Breast epithelium (tissue), 2 donors: ENCODE data around the genes CALU and AHCYL2.

- PRO-cap, result no peak
- RAMPAGE, long total RNA, 2 experiments, result no peak in any of the 2 experiments
These were observed 23.9 kb downstream of the LEP start for GRCh38 chr7:128264994-128265342.

- PRO-cap, result no peak
- RAMPAGE, long total RNA, 2 experiments, result no peak in any of the 2 experiments
These were observed 20.3 kb downstream of the RBM28 start for GRCh38 chr7:128323393-128323836.

GRCh38 chr7:128339500-128340193 lies 4.1 kb downstream of the RBM28 start:
- PRO-cap, result no peak
- RAMPAGE, long total RNA, 2 experiments, result no peak in any of the 2 experiments

DNA sequence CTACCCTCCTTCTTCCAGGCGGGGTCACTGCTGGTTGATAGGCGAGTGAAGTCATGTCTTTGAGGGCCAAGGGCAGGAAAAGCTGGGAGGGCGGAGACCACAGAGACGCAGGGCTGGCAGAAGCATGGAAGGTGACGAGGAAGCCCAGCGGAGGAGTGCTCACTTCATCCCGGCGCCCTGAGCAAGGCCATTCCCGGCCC lies 28.3 kb downstream of the IMPDH1 start:
- PRO-cap, result no peak
- RAMPAGE, long total RNA, 2 experiments, result no peak in any of the 2 experiments

GRCh38 chr7:128437676-128438108 lies 18.0 kb upstream of the HILPDA start:
- PRO-cap, result no peak
- RAMPAGE, long total RNA, 2 experiments, result no peak in any of the 2 experiments

DNA sequence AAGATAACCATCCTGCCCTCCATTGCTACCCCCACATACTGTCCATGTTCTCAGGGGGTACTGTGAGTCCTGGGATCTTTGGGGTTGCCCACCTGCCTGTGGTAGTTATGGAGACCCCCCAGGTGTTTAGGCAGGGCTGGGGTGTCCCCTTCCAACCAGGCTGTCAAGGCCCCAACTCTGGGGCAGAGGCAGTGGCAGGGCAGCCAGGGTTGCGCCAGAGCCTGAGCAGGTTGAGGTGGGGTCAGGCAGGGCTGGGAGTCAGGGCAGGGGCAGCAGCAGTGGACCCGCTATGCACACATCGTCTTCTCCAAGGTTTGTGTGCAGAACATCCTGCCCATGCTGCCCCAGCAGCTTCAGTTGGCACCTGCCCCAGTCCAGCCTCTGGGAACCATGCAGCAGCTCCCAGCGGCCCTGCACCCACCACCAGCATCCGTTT lies 16.2 kb upstream of the GARIN1A start:
- PRO-cap, result no peak
- RAMPAGE, long total RNA, 2 experiments, result no peak in any of the 2 experiments

DNA sequence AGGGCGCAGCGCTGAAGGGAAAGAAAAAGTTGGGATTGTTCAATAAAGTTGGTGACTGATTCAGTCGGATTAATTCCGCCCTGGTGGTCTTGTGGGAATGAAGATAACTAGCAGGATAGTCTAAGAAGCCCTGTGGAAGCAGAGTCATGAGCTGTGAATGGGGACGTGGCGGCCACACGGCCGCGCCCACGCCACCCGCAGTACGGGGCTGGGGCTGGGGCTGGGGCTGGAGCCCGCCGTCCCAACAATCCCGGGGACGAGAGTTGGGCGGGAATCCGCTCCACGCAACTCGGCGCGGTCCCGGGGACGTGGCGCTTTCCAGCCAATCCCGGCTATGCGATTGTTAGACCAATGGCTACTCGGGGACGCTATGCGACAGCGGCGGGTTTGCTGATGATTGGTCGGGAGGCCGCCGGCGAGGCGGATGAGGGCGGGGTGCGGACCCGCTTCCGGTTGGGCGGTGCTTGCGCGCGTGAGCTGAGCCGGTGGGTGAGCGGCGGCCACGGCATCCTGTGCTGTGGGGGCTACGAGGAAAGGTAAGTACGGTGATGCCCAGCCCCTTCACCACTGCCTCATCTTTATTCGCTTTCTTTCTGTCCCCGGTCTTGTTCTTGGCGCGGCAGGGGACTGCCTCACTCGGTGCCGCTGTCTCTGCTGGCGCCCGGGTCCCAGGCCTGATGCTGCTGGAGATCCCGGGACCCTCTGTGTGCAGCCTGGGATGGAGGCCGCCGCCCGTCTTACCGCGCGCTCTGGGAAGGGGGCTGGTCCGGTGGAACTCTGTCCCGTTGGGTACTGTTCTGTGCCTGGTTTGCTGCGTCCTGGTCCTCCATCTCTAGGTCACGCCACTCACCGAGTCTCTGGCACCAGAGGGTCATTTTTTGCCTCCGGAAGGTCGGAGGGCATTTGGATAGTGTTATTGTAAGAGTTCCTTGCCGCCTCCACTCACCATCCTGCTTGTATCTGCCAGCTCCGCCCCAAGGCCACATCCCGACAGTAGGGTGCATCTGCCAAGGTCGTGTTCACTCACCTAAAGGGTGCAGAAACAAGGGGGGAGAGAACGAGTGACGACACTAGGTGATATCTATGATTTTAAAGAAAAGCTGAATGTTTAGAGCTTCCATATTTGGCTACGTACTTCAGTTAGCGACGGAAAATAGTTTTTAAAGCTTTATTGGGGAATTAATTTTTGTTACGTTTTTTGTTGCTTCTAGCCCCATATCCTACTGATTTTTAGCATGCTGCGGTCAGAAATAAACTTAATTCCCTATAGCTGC lies at the start of gene CALU:
TSS of gene CALU (plus strand) at position 463 of the 1,274 bp plus-strand sequence.
- PRO-cap, result bidirectional peak, plus-strand start at position 463 of the sequence, minus-strand start at position 202 of the sequence
- RAMPAGE, long total RNA, 2 experiments, result start-site peak on the plus strand in 2 of 2 experiments, centred at positions 480 to 488 of the sequence, 920 to 3,898 reads per replicate

DNA sequence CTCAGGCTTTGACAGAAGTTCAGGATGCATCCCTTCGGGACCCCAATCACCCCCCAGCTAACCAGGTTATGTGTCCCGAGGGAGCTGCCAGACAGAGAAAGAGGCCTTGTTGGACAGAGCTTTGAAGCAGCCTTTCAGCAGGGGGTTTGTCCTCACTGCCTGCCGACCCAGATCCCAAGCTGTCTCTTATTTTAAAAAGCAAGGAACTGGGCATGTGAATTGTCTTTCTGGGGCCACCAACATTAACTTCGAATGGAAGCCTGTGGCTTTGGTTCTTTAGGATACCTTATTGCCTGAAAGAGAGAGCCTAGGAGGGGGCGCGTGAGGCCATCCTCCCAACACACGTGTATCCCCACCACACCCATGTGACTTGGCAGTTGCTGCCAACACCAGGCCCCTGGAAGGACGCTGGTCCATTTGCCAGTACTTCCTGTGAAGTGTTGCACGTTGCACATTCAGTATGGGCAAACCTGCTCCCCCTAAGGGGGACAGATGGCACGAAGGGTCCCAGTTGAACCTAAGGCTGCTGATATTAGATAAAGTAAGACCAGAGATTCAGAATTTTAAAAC lies 905 bp downstream of the CCDC136 start:
- PRO-cap, result no peak
- RAMPAGE, long total RNA, 2 experiments, result no peak in any of the 2 experiments

DNA sequence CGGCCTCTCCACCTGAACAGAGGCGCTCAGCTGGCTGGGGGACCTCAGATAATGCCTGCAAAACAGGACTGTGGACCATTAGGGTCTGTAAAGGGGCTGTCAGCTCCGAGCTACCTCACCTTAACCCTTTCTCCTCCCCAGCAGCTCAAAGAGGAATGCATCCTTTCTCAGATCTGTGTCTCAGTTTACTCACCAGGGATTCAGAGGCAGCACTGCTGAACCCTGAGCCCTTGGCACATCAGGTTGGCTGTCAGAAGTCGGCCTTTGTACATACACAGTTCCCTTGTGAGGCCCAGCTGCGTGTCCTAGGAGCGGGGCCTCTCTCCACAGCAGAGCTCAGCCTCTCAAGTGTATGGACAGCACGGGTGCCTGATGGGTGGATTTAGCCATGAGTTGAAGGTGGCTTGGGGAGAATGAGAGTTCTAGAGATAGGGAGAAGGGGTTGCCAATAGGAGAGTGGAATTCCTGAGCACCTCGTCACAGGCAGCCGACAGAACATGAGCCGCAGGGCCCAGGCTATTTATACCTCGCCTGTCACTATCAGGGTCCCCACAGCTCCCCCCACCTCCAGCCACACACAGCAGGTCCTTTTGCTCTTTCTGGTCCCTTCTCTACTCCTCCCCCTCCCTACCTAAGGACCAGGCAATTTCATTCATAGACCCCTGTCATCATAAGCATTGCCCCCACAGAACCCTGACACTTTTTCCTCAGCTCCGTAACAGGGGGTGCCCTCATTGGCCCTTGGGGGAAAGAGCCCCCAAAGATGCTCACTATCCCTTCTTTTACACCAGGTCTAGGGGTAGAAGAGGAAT lies 2.1 kb upstream of the FLNC start:
- PRO-cap, result no peak
- RAMPAGE, long total RNA, 2 experiments, result no peak in any of the 2 experiments

DNA sequence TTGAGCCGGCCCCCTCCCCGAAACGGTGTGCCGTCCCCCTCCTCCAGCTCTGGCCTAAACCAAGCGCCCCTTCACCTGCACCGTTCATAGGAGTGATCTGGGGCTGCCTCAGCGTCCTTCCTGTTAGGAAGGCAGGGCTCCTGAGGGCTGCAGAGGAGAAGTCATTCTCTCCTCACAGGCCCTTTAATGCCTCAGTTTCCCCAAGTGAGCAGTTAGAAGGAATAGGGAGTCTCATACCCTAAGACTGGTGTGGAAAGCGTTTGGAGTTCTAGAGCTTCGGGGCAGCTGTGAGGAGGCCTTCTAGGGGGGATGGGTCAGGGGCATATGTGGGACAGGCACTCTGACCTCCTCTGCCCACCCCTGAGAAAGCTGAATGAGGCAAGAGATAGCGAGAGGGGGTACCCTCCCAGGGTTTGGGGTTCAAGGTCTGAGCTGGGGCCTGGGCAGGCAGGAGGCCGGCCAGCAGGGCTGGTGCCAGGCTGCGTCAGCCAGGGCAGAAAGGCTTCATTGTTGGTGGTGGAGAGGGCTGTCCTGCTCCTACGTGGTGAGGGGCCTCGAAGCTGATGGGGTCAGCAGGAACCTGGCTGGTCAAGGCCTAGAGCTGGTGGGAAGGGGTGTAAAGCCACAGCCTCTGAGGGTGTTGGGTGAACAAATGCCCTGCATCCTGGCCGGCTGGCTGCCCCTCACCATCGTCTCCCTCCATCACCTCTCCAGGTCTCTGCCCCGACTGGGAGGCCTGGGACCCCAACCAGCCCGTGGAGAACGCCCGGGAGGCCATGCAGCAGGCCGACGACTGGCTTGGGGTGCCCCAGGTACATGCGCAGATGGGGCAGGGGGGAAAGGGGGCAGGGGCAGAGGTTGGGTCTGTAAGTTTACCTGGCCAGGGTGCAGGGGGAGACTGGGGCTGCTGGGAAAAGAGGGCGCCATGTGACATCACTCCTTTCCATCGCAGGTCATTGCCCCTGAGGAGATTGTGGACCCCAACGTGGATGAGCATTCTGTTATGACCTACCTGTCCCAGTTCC lies 6.6 kb downstream of the FLNC start:
- PRO-cap, result no peak
- RAMPAGE, long total RNA, 2 experiments, result no peak in any of the 2 experiments

- PRO-cap, result no peak
- RAMPAGE, long total RNA, 2 experiments, result no peak in any of the 2 experiments
These were observed 11.7 kb downstream of the FLNC start for GRCh38 chr7:128841788-128842493.

DNA sequence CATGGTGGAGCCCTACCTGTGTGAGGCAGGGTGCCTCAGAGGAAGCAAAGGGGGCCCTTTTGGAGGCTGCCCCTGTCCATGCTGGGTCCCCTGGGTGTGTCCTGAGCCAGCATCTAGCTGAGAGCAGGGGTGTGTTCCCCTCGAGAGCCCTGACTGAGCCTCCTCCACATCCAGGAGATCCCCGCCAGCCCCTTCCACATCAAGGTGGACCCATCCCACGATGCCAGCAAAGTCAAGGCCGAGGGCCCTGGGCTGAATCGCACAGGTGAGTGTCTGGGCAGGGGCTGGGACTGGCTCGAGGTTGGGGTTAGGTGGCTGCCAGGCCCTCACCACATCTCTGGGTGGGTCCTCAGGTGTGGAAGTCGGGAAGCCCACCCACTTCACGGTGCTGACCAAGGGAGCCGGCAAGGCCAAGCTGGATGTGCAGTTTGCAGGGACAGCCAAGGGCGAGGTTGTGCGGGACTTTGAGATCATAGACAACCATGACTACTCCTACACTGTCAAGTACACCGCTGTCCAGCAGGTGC lies 12.9 kb downstream of the FLNC start:
- PRO-cap, result no peak
- RAMPAGE, long total RNA, 2 experiments, result no peak in any of the 2 experiments

DNA sequence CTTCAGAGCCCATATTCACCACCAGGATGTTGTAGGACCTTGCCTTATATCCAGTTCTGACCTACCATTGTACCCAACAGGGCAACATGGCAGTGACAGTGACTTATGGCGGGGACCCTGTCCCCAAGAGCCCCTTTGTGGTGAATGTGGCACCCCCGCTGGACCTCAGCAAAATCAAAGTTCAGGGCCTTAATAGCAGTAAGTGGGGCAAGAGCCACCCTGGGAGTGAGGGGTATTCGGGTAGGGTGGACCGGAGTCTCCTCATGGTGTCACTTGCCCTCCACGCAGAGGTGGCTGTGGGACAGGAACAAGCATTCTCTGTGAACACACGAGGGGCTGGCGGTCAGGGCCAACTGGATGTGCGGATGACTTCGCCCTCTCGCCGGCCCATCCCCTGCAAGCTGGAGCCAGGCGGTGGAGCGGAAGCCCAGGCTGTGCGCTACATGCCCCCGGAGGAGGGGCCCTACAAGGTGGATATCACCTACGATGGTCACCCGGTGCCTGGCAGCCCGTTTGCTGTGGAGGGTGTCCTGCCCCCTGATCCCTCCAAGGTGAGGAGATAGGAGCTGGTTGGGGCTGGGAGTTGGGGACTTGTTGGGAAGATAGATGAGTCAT lies 13.6 kb downstream of the FLNC start:
- PRO-cap, result no peak
- RAMPAGE, long total RNA, 2 experiments, result no peak in any of the 2 experiments

DNA sequence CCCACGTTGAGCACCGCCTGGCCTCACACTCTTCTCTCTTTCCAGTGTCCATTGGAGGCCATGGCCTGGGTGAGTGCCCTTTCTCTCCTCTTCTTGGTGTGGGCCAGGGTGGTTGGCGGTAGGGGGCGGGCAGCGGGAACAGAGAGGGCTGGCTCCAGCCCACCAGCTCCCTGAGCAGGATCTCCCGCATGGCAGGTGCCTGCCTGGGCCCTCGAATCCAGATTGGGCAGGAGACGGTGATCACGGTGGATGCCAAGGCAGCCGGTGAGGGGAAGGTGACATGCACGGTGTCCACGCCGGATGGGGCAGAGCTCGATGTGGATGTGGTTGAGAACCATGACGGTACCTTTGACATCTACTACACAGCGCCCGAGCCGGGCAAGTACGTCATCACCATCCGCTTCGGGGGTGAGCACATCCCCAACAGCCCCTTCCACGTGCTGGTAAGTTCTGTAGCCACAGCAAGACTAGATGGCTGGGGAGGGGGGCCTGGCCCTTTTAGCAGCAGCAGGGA lies 13.5 kb upstream of the ATP6V1F start:
- PRO-cap, result no peak
- RAMPAGE, long total RNA, 2 experiments, result no peak in any of the 2 experiments

GRCh38 chr7:128868890-128869853 lies 3.0 kb downstream of the ATP6V1FNB start:
- PRO-cap, result no peak
- RAMPAGE, long total RNA, 2 experiments, result no peak in any of the 2 experiments

DNA sequence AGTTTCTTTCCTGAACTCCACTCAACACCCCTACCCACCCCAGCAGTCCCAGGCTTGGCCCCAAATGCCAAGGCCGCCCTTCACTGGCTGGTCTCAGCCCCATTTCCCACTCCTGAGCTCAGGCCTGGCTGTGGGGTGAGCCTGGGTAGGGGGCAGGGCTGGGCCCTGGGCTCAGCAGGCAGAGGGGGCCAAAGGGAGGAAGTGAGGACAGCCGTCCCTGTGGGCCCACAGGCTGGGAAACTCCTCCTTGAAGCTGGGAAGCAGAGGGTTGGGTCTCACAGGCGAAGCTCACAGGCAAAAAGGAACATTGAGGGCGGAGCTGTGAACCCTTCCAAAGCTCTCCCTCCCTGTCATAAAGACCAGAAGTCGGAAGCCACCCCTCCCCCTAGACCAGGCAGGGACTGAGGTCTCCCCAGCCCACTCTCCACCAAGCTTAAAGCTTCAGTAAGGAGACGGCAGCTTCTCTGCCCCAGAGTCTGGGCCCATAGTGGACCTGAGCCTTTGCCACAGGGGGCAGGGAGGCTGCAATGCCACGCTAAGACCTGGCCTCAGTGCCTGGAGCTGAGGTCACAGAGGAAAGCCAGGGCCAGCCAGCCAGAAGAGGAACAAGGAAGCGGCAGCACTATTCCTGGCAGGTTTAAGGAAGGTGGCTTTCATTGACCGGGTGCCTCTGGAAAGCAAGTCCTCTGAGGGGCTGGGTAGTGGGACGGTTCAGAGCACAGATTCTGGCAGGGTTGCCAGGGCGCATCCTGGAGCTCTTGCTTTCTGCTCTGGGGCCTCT lies 1.0 kb upstream of the KCP start:
- PRO-cap, result no peak
- RAMPAGE, long total RNA, 2 experiments, result no peak in any of the 2 experiments

DNA sequence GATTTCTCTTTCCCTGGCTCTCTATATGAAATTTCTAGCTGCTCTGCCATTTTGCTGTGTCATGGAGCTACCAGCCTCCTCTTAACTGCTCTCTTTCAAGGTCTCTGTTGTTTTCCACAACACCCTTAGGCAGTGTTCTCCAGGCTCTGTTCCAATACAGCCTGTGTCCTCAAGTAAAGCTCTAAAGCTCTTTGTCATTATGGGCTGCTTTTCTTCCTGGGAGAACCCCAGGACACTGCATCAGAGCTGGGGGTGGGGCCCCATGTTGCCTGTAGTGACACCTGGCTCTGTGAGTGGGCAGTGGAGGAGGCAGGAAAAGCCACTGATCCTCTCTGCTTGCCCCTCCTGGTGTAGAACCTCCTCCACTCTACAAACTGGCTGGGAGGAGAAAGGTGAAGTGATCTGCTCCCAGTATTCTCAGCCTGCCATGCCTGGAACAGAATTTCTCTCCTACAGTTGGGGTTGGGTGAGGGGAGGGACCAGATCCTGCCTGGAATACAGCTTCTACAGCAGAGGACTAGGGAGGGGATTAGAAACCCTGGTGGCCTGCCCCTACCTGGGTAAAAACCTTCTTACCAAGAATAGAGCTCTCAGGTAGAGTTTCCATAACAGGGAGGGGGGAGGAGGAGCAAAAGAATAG lies 33.8 kb upstream of the TSPAN33 start:
- PRO-cap, result no peak
- RAMPAGE, long total RNA, 2 experiments, result no peak in any of the 2 experiments

DNA sequence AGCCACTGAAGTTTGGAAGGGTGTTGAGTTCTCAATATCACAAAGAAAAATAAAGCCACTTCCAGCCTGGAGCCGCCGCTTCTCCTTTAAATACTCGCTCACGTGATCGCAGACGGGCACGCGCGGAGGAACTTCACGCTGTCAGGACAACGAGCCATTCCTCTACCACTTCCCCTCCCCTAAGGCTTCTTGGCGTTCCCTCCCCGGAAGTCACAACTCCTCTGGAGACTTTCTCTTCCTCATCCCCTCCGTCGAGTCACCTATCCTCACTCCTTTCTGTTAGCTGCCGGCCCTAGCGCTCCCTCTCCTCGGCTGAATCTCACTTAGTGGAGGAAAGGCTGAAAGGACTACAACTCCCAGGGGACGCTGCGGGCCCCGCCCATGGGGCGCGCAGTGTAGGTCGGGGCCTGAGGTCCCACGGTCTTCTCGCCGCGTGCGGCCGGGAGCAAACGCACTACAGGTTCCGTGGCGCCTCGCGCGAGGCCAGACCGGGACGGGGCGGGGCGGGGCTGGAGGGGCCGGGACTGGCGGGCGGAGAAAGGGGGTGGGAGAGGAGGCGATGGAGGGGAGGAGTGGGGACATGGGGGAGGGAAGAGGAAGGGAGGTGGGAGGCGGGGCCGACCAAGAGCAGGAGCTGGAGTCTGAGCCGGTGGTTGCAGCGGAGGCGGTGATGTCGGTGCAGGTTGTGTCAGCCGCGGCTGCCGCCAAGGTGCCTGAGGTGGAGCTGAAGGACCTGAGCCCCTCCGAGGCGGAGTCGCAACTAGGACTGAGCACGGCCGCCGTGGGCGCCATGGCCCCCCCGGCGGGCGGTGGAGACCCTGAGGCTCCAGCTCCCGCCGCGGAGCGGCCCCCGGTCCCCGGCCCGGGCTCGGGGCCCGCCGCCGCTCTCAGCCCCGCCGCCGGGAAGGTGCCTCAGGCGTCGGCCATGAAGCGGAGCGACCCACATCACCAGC lies at the start of gene AHCYL2:
TSS of gene AHCYL2 (plus strand) at position 624 of the 953 bp plus-strand sequence.
- PRO-cap, result unidirectional peak, minus-strand start at position 88 of the sequence; bidirectional peak, plus-strand start at position 652 of the sequence, minus-strand start at position 325 of the sequence
- RAMPAGE, long total RNA, 2 experiments, result no peak in any of the 2 experiments

DNA sequence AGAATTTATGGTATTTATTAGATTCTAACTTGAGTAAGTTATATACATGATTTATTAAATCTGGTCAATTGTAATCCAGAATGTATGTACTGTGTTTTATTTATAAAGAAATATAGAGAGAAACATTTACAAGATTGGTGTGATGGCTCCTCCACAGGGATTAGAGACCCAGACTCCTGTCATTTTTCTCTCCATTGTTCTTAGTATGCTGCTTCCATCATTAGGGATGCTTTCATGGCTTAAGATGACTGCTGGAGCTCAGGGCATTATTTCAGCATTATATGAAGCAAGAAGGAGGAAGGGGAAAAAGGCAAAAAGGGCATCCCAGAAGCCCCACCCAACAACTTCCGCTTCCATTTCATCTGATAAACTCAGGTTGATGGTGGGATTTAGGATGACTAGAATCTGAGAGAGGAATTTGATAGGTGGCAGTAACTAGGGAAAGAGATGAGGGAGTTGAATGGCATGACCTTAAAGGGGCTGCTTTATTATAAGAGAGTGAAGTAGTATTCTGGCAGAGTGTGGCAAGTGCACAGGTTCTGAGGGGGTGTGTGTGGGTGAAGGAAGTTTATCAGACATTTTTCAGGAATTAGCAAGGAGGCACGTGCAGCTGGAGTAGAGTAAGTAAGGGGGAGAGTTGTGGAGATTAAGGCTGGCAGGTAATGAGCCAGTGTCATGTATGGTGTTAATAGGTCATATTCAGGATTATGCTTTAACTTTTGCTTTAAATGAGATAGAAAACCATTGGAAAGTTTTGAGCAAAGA lies 40.3 kb downstream of the AHCYL2 start:
- PRO-cap, result no peak
- RAMPAGE, long total RNA, 2 experiments, result no peak in any of the 2 experiments

DNA sequence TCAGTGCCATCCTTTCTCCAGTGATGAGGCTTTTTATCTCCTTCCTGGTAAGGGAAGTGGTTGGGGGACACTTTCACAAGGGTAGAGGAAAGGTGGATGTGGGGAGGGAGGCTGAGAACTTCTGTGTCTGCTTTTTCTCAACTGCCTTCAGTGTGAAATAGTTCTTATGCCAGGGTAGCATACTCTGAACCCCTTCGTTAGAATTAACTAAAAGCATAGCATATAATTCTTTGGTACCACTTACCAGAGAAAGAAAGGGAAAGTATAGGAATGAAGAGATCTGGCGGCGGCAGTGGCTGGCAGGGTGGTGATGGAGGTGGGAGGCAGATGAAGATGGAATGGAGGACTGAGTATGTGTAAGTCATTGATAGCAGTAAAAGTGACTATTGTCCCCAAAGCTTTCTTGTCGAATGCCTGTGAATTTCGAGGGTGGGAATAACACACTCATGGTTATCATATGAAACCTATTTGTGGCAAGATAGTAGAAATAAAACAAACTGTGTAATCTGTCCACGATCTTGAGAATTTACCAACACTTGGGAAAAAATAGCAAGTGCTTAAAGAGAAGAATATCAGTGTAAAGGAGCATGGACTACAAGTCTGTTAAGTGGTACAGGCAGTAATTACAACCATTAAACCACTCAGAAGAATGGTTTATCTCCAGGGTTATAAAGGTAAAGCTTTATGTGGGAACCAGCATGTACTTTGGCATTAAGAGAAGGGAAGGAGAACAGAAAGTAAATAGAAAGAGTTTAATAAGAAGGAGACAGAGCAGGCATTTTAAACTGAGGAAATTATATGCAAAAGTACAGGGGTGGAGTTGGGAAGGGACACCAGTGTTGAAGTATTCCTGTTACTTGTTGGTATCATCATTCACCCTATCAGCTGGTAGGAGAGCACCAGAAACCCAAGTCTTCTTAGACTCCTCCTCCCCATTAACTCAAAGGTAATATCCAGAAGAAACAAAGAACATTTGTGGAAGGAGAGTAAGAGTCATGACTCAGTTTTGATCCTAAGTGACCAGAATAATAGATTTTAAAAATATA lies 92.6 kb upstream of the STRIP2 start:
- PRO-cap, result no peak
- RAMPAGE, long total RNA, 2 experiments, result no peak in any of the 2 experiments